ENCODE measurements around a stretch of chr3.

DNA sequence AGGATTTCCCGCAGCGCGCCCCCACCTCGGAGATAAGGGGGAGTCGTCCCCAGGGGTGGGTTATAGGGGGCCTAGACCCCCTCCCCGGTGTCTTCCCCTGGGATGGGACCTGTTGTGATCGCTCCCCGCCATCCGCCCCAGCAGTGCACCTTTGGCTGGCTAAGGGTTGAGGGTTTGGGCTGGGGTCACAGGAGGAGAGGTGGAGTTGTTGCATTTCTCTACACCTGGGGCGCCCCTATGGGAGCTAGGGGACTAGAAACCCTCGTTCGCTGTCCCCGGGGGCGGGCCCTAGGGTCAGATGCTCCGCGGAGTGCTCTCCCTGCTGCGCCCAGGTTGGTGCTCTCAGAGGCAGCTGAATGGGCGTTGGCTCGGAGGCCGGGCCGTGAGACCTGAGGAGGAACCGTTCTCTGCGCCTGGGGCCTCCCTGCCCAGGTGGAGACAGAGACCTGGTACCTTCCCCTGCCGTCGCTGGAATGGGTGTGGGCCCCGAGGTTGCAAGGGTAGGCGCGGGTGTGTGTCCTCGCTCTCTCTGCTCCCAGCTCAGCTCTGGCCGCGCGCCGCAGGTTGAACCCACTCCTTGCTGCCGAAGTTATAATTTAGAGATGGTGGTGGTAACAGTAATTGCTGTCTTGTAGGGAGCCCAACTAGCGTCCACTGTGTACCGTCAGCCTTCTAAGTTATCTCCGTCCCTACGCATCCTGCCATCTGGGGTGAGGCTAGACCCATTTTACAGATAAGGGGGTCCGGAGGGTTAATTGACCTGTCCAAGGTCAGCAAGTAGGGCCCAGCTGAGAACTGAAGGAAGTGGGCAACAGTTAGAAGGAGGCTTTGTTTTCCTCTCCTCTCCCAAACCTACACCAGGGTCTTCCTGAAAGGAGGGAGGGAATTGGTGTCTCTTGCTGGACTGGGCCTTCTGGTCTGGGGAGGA, 974 bp downstream of the FLNB start:
- RRBS, result 7% methylated on average over 7 of the region's 39 CpGs

- RRBS, result no CpG with 5 or more reads among the region's 15 CpGs
These were observed 51.4 kb downstream of the FLNB start for GRCh38 chr3:58059363-58060314.

DNA sequence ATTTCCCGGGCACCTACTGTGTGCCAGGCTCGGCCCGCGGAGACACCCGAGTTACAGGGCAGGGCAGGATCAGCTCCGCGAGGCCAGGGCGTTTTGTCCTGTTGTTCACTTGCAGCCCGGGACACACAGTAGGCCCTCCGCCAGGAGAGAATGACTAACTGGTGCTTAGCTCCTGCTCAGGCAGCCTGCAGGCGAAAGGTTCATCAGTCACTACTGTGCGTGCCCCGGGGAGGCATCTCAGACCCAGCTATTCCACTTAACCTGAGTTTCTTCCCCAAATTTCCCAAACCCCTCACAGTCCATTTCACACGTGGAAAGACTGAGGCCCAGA, 32.6 kb downstream of the DNASE1L3 start:
- RRBS, result 27% methylated on average over 10 of the region's 14 CpGs

DNA sequence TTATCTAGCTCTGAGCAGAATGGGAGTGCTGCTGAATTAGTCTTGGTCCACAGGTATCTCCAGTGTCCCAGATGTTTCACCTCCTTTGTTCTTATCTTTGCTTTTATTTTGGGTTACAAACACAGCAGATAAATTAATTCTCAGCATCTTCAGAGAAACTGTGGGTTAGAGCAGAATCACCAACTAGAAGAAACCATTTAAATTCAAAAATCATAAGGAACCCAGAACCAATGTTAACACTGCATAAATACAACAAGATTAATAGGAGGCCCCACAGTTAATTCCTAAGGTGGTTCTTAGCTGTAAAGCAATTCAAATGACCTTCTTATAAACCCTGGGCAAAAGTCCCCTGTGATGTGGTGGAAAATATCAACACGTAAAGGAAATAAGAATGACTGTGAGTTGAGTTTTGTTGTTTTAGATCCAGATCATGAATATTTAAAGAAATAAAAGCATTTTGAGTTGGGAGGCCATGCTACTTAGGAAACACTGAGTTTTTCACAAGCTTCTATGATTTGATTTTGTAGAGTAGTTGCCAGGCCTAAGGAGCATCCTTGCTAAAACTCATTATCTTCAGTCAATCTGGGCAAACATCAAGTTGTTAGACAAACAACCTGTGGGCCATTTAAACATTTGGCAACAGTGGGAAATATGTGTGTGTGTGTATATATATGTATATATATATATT, 8.3 kb upstream of the PXK start:
- RRBS, result no CpG with 5 or more reads among the region's 1 CpG

- RRBS, result 5% methylated on average over 37 of the region's 63 CpGs
These were observed 671 bp downstream of the PXK start for GRCh38 chr3:58333017-58334108.

- RRBS, result no CpG with 5 or more reads among the region's 11 CpGs
These were observed 4.2 kb upstream of the KCTD6 start for GRCh38 chr3:58487615-58488124.

DNA sequence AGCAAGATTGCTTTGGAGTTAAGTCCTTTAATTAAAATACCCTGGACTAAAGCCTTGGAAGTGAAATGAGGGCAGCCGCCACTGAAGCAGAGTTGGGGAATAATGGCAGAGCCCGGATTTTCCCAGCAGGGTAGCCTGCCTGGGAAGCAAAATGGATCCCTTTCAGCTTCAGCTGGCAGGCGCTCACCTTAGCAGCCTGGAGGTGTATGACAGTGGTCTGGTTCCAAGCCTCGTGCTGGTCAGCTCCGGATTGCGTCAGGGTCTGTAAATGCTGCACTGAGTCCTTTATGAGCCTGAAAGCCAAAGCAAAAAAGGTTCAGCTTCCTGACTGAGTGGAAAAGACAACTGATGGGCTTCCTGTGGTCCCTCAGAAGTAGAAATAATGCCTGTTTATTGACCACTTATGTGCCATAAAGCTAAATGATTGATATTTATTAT, 14.7 kb downstream of the ACOX2 start:
- RRBS, result no CpG with 5 or more reads among the region's 6 CpGs

GRCh38 chr3:58628819-58629141, 37.8 kb downstream of the FAM3D start:
- RRBS, result no CpG with 5 or more reads among the region's 8 CpGs

GRCh38 chr3:58679910-58680549, 13.5 kb upstream of the FAM3D start:
- RRBS, result no CpG with 5 or more reads among the region's 5 CpGs

GRCh38 chr3:60318351-60319517, 932.5 kb downstream of the FHIT start:
- RRBS, result no CpG with 5 or more reads among the region's 8 CpGs

DNA sequence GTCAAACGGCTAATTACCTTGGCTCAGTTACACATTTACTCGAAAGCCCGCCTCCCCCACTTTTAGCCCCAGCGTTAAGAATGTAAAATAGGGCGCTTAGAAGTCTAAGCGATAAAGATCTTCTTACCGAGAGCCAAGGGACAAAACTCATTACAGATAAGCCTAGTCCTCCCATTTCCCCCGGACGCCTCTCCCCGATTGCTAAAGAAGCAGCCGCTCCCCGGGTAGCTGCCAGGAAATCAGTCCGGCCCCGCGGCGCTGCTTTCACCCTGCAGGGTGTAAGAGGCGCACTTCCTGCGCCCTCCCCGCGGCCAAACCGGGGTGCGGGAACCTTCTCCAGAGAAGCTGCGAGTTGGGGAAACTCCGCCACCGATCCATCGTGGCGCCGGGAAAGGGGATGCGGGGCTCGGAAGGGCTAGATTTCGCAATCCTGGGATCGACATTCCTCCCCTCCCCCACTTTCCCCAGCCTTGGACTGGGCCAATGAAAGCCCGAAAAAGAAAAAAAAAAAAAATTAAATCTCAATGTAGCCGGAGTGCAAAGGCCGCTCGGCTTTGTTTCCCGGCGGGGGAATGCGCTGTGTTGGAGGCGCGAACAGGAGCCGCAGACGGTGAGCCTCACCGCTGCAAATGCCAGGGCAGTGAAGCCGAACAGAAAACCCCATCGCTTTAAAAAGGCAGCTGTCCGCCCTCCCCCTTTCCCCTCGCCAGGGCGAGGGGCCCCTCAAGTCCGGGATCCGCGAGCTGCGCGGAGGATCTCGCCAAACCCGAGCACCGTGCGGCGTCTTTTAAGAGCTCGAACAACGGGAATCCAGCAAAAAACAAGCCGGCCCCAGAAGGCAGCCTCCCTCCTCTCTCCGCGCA, 666 bp upstream of the PTPRG start:
- RRBS, result 3% methylated on average over 25 of the region's 64 CpGs

- RRBS, result no CpG with 5 or more reads among the region's 14 CpGs
These were observed 187.7 kb downstream of the PTPRG start for GRCh38 chr3:61748866-61749590.

- RRBS, result no CpG with 5 or more reads among the region's 5 CpGs
These were observed 208.4 kb downstream of the PTPRG start for GRCh38 chr3:61769534-61770457.

GRCh38 chr3:61783467-61784141, 222.2 kb downstream of the PTPRG start:
- RRBS, result no CpG with 5 or more reads among the region's 4 CpGs

DNA sequence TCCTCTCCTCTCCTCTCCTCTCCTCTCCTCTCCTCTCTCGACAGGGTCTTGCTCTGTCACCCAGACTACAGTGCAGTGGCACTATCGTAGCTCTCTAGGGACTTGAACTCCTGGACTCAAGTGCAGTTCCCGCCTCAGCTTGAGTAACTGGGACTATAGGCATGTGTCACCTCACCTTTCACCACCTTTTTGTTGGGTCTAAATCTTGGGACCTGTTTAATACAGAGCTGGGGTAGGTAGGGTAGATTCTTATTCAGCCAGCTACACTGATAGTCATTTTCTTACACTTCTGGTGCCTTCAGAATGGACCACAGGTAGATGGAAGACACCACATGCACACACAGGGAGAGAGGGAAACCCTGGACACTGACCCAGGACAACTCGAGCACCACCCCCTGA, 324.3 kb downstream of the PTPRG start:
- RRBS, result no CpG with 5 or more reads among the region's 4 CpGs

DNA sequence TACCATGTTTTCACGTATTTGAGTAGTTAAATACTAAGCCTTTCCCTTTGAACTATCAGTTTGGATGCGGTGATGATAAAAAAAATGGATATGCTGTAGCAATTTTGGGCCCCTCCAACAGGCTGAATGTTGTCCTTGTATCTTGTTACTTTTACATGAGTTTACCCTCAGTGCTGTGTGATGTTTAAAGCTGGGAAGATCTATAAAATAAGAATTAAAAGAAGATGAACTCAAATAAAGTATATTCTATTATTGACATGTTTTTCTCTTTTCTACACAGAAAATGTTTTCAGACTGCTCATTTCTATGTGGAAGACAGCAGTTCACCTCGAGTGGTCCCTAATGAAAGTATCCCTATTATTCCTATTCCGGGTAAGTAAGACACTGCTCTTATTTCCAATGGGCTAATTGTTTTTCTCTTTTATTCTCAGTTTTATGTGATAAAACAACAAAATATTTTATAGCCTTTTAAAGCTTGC, 75.3 kb upstream of the C3orf14 start:
- RRBS, result no CpG with 5 or more reads among the region's 4 CpGs

DNA sequence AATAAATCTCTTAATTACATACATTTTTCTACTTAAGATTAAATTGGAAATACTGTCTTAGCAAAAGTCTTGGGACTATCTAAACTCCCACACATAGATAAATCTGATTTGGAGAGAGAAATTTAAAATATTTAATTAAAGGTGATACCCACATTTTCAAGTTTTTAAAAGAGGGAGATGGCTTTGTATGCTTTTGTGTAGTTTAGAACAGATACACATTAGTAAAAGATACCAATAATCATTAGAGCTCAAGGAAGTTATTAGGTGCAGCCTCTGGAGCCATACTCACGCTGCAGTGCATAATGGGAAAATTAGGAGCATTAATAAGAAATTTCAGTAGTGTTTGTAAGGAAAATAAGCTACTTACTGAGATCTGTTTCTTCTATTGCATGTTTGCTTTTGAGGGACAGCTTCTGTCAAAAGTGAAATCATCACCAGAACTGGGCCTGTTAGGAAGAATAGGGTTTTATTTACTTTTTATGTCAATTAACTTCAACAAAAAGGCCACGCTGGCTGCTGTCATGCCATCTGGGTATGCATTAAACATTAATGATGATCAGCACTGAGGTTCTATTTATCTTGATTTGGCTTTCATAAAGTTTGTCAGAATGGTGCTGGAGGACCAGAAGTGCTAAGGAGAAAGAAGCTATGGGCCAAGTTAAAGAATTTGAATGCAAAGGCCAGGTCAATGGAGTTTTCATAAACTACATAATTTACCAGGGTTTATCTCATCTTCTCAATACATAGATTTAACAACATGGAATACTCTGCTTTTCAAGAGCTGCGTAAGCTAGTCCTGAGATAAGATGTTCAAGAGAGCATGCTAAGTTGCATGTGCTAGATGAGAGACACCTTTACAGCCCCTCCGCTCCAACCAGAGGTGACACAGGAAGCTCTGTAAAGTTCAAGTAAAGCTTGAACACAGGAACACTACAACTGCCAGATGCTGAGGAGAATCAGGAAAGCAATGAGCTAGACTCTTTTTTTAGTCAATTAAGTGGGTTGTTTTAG, 24.2 kb upstream of the C3orf14 start:
- RRBS, result no CpG with 5 or more reads among the region's 4 CpGs

GRCh38 chr3:63051925-63052410, 176.8 kb upstream of the CADPS start:
- RRBS, result no CpG with 5 or more reads among the region's 5 CpGs

DNA sequence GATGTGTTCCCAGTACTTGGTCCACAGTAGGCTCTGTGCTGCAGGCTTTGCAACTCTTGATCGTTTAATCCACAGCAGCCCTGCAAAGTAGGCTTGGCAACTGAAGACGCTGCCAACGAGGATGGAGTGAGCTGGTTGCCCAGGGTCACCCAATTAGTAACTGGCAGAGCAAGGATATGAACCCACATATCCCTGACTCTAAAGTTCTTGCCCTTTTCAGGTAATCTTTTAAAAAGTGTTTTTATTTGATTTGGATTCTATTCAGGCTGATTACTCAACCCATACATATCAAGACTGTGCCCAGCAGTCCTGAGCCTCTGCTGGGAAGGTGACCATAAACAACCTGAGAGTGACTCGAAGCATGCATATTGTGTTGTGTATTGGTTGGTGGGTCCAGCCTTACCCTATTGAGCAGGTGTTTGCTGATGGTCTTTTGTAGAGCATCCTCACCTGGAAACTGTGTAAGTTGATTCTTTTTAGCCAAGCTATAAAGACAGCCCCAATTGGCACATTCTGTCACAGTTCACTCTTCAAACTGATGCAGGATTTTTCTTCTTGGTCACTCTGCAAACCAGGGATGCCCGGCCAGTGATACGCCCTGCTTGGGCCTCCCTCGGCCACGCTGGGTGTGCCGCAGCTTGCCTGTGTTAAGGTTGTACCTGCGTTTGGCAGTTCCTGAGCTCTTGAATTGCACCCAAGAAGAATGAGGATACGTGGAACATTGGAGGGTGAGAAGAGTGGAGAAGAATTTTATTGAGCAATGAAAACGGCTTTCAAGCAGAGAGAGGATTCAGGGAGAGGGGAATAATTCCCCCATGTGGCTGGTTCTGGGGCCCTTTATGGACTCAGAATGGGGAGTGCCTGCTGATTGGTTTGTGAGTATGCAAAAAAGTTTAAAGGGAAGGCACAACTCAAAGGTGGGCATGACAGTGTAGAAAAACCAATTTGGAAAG, 50.0 kb downstream of the PSMD6 start:
- RRBS, result no CpG with 5 or more reads among the region's 12 CpGs

DNA sequence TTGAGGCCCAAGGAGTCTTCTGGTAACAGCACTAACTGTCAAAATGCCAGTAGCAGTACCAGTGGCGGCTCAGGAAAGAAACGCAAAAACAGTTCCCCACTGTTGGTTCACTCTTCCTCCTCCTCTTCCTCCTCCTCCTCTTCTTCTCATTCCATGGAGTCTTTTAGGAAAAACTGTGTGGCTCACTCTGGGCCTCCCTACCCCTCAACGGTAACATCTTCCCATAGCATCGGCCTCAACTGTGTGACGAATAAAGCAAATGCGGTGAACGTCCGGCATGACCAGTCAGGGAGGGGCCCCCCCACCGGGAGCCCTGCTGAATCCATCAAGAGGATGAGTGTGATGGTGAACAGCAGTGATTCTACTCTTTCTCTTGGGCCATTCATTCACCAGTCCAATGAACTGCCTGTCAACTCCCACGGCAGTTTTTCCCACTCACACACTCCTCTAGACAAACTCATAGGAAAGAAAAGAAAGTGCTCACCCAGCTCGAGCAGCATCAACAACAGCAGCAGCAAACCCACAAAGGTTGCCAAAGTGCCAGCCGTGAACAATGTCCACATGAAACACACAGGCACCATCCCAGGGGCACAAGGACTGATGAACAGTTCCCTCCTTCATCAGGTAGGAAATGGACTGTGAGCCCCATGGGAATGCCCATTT, 27.3 kb downstream of the PSMD6 start:
- RRBS, result no CpG with 5 or more reads among the region's 12 CpGs